ENCODE results near the genes SPECC1L and SGSM1.

DNA sequence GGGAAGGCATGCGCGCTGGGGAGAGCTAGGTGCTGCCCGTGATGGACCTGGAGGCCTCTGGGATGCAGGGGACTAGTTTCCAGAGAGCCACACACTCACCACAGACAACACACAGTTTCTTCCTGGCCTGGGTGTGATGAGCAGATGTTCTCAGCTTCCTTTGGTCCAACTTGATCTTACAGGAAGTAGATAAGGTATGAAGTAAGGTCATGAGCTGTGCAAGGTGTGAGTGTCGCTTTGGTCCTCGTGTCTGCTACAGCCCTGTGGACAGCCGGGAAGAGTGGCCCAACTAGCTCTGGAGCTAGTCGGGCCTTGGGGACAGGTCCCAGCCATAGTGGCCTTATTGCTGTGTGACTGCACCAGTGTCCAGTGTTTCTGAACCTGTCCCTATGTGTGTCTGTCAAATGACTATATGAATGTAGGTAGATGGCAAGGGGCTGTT lies 27.2 kb upstream of the SUSD2 start:
- PRO-cap, result no peak
- RRBS, 2 experiments, result no CpG with 5 or more reads among the region's 7 CpGs

- PRO-cap, result no peak
- RRBS, 2 experiments, result 67 to 71% methylated on average over 3 of the region's 20 CpGs
Observed at GRCh38 chr22:24189031-24189752, 7.9 kb downstream of the SUSD2 start.

GRCh38 chr22:24270457-24271292 lies at the start of gene SPECC1L:
Gene SPECC1L, plus strand, starts transcription at chr22:24270831.
- PRO-cap, result bidirectional peak, plus-strand start at chr22:24270901, minus-strand start at chr22:24270567; bidirectional peak, plus-strand start at chr22:24271163, minus-strand start at chr22:24271087
- RRBS, 2 experiments, result under 1 to 3% methylated on average over 32 of the region's 83 CpGs

GRCh38 chr22:24303950-24304471 lies 33.4 kb downstream of the SPECC1L start:
- PRO-cap, result no peak

GRCh38 chr22:24383996-24384499 lies 43.4 kb upstream of the ADORA2A start:
- PRO-cap, result no peak
- RRBS, 2 experiments, result no CpG with 5 or more reads among the region's 2 CpGs

DNA sequence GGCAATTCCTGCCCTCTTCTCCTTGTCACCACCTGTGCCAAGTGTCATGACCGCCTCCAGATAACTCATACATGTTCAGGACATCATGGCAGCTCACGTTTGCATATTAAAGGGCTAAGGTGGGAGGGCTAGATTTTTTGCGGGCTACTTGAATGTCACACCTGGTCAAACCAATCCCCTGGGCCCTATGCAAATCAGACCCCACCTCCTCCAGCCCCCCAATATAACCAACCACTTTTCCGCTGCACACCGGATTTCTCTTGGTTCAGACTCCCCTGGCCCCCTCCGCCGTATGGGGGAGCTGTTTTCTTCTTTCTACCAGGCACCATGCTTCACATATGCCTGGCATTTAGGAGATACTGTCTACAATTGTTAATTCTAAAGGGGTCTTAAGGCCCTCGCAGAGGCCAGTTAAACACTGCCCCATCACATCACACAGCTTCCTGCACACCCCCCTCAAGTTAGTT lies 12.6 kb downstream of the UPB1 start:
- PRO-cap, result no peak
- RRBS, 2 experiments, result no CpG with 5 or more reads among the region's 8 CpGs

- PRO-cap, result no peak
- RRBS, 2 experiments, result no CpG with 5 or more reads among the region's 15 CpGs
Observed at GRCh38 chr22:24632602-24633121, 29.7 kb downstream of the GGT1 start.

- PRO-cap, result no peak
- RRBS, 2 experiments, result 1 to 2% methylated on average over 19 to 27 of the region's 74 CpGs
Observed at GRCh38 chr22:24805767-24806551, at the start of gene SGSM1. Gene SGSM1, plus strand, starts transcription at chr22:24806211.

DNA sequence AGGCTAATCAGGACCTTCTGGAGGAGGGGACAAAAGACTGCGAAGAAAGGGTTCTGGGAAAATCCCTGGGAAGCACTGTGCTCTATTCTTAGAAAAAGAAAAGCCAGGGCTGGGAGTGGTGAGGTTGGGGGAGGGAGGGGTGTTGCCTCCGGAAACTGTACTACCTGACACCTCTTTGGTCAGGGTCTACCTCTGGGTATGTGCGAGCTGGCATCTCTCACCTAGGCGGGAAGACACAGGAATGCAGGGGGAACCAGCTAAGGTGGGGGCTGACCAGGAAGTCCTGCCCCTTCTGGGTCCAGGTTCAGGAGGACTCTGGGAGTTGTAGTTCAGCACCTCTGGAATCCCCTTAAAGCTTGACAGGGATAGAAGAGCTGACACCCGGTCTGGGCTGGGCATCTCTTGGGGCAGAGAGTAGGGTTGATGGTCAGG lies 2.3 kb upstream of the KIAA1671 start:
- PRO-cap, result no peak
- RRBS, 2 experiments, result no CpG with 5 or more reads among the region's 5 CpGs

DNA sequence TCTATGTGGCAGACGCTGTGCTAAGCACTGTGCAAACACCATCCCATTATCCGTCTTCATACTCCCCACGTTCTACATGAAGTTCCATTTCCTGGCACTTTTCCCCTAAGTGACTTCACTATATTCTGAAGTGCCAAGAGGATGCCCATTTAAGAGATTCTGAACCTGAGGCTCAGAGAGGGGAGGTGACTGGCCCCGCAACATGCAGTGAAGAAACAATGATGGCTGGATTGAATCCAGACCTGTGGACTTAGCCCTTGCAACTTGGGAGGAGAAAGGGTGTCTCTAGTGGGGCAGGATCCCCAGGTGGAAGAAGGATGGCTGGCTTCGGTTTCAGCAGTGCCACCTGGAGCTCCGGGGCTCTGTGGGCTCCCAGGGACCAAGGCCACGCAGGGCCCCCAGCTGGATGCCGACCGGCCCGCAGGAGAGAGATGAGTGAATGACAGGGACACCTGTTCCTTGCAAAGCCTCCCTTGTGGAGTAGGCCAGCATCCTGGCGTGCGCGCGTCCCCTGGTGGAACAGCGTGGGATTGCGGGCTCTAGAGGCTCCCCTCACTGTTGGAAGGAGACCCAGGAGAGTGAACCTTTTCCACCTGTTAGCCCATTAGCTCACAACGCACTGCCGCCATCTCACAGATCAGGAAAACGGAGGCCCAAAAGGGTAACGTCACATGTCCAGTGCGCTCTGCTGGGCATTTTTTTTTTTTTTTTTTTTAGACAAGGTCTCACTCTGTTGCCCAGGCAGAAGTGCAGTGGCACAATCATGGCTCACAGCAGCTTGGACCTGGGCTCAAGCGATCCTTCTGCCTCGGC lies 104.6 kb downstream of the KIAA1671 start:
- PRO-cap, result no peak
- RRBS, 2 experiments, result 4 to 9% methylated on average over 4 of the region's 23 CpGs

DNA sequence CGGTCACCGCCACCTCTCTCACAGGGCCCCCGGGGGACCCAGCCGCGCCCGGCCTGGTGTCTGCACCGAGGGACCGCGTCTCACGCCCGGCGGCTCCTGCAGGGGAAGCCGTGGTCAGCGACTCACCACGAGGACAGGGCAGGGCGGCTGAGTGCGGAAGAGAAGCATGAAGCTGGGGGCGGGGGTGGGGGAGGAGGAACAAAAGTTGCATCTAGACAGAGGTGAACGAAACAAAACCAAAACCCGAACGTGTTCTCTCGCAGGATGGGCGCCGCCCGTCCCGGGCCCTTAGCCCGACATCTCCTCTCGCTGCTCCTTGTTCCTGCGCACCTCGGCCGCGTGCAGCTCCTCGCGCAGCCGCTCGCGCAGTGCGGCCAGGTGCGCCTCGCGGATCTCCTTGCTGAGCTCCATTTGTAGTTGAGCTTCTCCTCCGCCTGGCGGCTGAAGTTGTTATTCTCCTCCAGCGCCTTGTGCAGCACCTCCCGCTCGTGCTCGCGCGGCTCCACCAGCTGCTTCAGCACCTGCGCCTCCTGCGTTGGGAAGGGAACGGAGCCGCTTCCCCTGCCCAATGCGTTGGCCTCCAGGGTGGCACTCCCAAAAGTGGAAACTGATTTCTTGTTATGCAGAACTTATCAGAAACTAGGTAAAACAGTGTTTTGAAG lies 20.5 kb upstream of the CRYBB3 start:
- PRO-cap, result no peak
- RRBS, 2 experiments, result no CpG with 5 or more reads among the region's 54 CpGs

GRCh38 chr22:25183900-25184322 lies 15.7 kb upstream of the CRYBB3 start:
- PRO-cap, result no peak
- RRBS, 2 experiments, result no CpG with 5 or more reads among the region's 9 CpGs

- PRO-cap, result no peak
- RRBS, 2 experiments, result no CpG with 5 or more reads among the region's 6 CpGs
Observed at GRCh38 chr22:25327077-25327365, 107.6 kb downstream of the CRYBB2 start.

GRCh38 chr22:25400631-25401522 lies 163.6 kb upstream of the GRK3 start:
- PRO-cap, result no peak
- RRBS, 2 experiments, result 15 to 32% methylated on average over 3 of the region's 14 CpGs

DNA sequence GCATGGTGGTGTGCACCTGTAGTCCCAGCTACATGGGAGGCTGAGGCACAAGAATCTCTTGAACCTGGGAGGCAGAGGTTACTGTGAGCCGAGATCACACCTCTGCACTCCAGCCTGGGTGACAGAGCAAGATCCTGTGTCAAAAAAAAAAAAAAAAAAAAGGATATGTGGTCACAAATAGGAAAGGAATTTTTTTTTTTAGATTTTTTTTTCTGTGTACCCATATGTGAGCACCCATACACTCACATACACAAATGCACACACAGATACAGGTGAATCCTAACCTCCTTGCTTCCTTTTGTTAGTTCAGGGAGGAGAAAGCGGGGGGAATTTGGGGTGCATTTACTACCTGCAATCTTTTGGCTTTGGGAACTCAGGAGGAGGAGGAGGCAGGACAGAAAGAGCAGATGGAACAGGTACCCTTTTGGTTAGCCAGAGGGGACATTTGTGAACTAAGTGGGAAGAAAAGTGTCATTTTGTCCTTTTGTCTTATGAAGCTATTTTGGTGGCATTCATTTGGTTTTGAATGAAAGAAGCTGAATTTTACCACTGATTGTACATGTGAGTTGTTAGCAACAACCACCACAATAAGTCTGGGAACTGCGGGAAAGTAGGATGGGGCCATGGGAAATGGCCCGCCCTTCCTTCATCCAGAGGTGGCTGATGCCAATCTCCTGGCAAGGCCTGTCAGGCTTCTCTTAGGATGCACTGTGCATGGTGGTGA lies 92.9 kb upstream of the GRK3 start:
- PRO-cap, result no peak
- RRBS, 2 experiments, result no CpG with 5 or more reads among the region's 4 CpGs

GRCh38 chr22:25656429-25657241 lies 85.4 kb upstream of the MYO18B start:
- PRO-cap, result no peak
- RRBS, 2 experiments, result no CpG with 5 or more reads among the region's 1 CpG

- PRO-cap, result no peak
- RRBS, 2 experiments, result no CpG with 5 or more reads among the region's 3 CpGs
Observed at GRCh38 chr22:25675348-25675741, 66.6 kb upstream of the MYO18B start.

- PRO-cap, result no peak
- RRBS, 2 experiments, result no CpG with 5 or more reads among the region's 11 CpGs
Observed at GRCh38 chr22:25727390-25728425, 14.3 kb upstream of the MYO18B start.

DNA sequence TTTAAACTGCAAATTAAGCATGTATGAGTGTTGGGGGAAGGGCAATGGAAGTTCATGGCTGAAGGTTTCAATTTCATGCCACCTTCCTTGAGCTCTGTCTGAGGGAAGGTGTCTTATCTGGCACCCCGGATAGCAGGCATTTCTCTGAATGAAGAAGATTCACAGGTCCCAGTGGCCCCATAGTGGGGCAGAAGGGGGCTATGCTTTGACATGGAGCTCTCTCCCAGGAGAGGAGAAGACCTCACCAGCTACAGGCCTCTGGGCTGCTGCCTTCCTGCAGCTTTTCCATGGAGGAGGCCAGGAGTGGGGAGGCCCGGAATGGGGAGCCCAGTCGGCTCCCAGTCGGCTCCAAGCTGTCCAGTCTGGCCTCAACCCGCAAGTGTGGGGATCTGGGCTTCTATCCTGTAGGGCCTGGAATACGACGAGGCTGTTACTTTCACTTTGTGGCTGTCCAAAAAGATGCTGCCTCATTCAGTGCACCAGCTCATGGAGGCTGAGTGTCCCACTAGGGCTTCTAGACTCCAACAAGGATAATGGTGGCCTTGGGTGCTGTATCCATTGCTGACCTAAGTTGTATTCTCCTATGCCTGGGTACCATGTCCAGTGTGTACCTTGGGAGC lies 896 bp downstream of the MYO18B start:
- PRO-cap, result no peak
- RRBS, 2 experiments, result no CpG with 5 or more reads among the region's 7 CpGs

DNA sequence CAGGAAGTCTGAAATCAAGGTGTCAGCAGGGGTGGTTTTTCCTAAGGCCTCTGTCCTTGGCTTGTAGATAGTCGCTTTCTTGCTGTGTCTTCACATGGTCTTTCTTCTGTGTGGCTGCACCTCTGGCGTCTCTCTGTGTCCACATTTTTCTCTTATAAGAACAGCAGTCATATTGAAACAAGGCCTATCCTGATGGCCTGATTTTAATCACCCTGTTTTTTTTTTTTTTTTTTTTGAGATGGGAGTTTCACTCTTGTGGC lies 137.0 kb upstream of the SEZ6L start:
- PRO-cap, result no peak
- RRBS, 2 experiments, result no CpG with 5 or more reads among the region's 2 CpGs

Measured in astrocyte (in vitro differentiated cells and primary cell).